ENCODE measurements around a stretch of chr22.

- RRBS = no CpG with 5 or more reads among the region's 6 CpGs
Measured at GRCh38 chr22:24435553-24436132, 8.2 kb downstream of the ADORA2A start.

- RRBS = no CpG with 5 or more reads among the region's 13 CpGs
Measured at GRCh38 chr22:24525079-24525931, 29.6 kb downstream of the GUCD1 start.

DNA sequence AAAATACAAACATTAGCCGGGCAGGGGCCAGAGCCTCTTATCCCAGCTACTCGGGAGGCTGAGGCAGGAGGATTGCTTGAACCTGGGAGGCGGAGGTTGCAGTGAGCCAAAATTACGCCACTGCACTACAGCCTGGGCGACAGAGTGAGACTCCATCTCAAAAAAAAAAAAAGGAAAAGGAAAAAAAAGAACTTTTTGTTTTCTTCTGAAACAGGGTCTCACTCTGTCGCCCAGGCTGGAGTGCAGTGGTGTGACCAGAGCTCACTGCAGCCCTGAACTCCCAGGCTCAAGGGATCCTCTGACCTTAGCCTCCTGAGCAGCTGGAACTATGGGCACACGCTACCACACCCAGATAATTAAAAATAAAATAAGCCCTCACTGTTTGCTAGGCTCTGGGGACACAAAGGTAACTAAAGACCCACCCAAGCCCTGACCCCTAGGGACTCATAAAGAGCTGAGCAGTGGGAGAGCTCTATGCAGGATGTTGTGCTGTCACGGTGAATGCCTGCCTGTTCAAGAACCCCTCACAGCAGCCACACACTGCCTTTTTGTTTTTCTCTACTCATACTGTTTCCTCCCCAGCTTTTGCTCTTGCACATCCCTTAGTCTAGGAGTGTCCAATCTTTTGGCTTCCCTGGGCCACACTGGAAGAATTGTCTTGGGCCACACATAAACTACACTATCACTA, 2.2 kb downstream of the GUCD1 start:
- RRBS = no CpG with 5 or more reads among the region's 8 CpGs

DNA sequence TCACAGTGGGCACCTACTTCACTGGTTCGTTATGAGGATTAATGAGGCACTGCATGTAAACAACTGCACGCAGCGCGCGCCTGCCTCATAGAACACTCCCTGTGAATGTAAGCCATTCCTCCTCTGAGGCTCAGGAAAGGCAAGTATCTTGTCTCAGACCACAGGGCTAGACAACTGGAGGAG, 964 bp downstream of the GUCD1 start:
- RRBS = no CpG with 5 or more reads among the region's 5 CpGs

DNA sequence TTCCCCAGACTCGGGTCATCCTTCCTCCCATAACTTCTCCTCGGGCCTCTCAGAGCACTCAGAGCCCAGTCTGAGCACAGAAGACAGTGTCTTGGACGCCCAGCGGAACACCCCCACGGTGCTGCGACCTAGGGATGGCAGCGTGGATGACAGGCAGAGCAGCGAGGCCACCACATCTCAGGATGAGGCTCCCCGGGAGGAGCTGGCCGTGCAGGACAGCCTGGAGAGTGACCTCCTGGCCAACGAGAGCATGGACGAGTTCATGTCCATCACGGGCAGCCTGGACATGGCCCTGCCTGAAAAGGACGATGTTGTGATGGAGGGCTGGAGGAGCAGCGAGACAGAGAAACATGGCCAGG, 48.4 kb downstream of the LHFPL7 start:
- RRBS = 58% methylated on average over 2 of the region's 15 CpGs

- RRBS = no CpG with 5 or more reads among the region's 3 CpGs
Measured at GRCh38 chr22:25015152-25015822, 62.8 kb downstream of the KIAA1671 start.

- RRBS = 75% methylated on average over 13 of the region's 25 CpGs
Measured at GRCh38 chr22:25069945-25070523, 117.5 kb downstream of the KIAA1671 start.

DNA sequence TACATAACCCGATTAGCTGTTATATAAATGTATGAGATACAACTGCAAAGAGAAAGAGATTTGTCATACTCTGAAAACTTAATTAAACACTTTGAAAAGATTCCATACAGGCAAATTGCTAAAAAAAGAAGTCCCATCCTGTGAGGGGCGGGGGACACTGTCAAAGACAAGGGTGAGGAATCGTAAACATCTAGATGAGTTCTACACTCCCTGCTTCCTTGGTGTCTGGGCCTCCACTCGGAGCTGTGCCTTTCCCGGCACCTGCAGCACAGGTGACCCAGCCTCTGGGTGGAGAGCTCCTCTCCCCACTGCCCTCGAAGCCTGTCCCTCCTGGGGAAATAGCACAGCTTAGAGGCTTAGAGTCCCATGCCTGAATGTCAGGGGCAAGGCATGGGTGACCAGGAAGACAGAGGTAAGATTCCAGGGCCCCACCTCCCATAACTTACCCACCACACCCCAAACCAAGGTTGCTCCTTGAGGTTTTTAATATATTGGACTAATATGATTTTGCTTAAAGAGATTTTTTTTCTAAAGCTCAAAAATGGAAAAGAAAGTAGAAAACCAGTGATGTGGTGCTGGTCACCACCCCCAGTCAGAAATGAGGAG, 69.1 kb upstream of the CRYBB3 start:
- RRBS = no CpG with 5 or more reads among the region's 6 CpGs

DNA sequence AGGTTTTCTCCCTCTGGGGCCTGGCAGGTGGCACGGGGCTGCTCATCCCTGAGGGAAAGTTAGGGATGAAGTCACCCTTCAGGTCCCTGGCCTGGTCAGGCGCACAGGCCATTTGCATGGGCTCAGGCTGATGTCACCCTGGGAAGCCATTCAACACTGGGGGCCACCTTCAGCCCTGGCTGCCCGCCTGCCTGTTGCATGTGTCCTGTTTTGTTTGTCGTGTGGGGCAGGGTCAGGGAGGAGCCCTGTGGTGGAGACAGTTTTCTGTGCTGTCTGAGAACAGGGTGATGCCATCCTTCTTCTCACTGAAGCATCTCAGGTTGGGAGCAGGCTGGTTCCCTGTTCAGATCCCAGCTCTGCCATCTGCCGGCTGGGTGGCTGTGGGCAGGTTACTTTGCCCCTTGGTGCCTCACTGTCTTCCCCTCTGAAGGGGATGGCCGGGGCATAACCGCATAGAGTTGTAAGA, 68.2 kb upstream of the CRYBB3 start:
- RRBS = 44% methylated on average over 2 of the region's 7 CpGs

GRCh38 chr22:25404345-25405082, 160.0 kb upstream of the GRK3 start:
- RRBS = 2% methylated on average over 20 of the region's 66 CpGs

DNA sequence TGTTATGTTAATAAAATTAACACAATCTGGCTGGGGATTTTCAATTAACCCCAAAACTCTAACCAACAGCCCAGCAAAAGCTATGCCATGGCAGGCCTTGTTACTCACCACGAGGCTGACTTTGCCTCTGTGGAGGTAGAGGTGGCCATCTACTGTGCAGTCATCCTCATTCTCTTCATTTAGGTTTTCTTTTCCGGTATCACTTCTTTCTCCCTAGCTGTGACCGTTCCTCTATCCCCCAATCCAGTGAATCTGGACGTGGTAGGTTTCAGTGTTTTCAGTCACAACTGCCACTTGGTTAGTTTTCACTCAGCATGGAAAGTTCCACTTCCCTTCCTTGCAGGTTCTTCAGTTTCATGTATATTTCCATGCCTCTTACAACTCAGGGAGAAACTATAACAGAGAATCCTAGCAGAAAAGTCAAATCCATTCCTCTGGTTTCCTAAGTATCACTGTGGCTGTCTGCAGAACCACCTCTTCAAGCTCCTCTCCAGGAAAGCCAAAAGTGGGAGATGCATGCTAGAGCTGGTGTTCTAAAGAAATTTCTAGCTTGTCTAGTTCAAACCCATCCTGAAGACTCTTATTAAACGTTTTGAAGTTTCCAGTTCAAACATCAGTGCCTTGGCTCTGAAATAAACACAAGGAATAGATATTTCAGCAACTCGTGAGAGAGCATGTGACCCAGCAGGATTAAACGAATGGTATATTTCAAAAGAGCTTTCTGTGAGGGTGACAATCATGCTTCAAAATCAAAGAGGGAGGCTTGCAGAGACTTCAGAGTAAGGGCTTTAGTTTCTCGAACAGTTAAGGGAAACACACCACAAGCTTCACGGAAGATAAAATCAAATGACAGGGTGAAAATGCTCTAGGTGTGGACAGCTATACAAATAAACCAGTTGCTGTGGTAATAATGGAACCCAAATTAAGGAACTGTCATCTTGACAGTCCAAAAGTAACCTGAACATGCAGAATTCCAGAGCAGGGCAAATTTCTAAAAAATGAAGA, 1.7 kb downstream of the HPS4 start:
- RRBS = no CpG with 5 or more reads among the region's 9 CpGs

- RRBS = no CpG with 5 or more reads among the region's 16 CpGs
Measured at GRCh38 chr22:26559769-26560579, 30.0 kb downstream of the TPST2 start.

DNA sequence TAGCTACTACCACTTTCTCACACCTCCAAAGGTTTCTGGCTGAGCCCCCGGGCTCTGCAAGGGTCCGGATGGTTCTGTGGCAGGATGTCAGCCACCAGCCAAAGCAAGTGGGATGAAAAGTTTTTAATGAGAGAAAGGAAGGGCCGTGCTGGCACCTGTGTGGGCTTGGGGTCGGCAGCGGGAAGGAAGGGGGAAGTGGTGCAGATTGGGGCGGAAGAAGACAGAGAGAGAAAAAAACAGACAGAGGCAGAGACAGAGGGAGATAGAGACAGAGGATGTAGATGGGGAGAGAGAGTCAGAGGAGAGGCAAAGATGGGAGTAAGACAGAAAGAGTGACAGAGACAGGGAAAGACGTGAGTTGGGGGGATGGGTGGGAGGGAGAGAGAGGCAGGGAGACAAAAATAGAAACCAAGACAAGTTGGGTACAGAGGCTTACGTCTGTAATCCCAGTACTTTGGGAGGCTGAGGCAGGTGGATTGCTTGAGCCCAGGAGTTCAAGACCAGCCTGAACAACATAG, 10.3 kb downstream of the TPST2 start:
- RRBS = no CpG with 5 or more reads among the region's 8 CpGs

DNA sequence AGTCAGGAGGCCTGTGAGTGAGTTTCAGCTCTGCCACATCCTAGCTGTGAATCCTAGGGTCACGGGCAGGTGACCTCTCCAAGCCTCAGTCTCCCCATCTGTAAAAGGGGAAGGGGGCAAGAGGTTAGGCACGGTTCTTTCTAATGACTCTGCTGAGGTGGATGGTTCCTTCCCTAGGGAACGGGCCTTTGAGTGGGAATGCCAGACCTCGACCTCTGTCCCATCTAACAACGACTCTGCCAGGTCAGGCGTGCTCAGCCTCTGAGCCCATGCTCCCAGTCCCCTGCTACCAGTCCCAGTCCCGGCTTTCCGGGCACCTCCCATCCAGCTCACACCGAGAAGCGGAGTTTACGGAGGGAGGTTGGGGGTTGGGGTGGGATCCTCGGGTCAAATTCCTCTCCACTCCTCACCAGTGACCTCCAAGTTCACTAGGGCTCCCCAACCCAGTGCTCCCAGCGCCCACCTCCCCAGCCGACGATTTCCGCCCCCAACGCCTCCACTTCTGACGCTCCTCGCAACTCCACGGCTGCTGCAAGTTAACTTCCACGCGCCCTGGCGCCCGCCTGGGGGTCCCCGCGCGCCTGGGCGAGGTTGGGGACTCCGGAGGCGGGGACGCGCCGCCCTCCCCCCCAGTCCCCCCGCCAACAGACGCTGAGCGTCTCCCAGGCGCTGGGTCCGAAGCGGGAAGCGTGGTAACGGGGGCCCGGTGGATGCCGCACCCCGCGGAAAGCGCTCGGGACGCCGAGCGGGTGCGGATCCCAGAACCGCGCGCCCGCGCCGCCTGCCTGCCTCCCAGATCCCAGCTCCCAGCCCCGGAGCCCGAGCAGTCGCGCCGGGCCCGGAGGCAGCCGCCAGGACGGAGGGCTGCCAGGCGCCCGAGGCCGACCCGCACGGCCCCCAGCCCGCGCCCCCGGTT, 577 bp downstream of the TPST2 start:
- RRBS = under 1% methylated on average over 26 of the region's 73 CpGs

DNA sequence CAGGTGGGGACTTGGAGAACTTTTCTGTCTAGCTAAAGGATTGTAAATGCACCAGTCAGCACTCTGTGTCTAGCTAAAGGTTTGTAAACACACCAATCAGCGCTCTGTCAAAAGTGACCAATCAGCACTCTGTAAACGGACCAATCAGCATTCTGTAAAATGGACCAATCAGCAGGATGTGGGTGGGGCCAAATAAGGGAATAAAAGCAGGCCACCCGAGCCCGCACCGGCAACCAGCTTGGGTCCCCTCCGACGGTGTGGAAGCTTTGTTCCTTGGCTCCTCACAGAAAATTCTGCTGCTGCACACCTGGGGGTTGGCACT, 145.0 kb downstream of the CRYBA4 start:
- RRBS = no CpG with 5 or more reads among the region's 7 CpGs

- RRBS = no CpG with 5 or more reads among the region's 6 CpGs
Measured at GRCh38 chr22:26834665-26835260, 213.0 kb downstream of the CRYBA4 start.

DNA sequence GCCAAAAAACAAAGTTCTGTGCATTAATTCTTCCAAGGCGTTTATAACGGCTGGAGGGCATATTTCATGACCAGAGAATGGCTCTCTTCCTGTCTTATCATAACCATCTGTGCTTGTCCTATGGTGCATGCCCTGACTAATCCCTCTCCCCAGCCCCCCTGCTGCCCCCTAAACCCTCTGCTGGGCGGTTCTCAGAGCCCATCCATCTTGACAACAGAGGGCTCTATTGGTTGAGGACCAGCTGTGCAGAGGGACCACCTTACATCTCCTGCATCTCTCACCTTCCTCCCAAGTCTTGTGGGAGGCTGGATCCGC, 317.7 kb downstream of the CRYBA4 start:
- RRBS = no CpG with 5 or more reads among the region's 4 CpGs

DNA sequence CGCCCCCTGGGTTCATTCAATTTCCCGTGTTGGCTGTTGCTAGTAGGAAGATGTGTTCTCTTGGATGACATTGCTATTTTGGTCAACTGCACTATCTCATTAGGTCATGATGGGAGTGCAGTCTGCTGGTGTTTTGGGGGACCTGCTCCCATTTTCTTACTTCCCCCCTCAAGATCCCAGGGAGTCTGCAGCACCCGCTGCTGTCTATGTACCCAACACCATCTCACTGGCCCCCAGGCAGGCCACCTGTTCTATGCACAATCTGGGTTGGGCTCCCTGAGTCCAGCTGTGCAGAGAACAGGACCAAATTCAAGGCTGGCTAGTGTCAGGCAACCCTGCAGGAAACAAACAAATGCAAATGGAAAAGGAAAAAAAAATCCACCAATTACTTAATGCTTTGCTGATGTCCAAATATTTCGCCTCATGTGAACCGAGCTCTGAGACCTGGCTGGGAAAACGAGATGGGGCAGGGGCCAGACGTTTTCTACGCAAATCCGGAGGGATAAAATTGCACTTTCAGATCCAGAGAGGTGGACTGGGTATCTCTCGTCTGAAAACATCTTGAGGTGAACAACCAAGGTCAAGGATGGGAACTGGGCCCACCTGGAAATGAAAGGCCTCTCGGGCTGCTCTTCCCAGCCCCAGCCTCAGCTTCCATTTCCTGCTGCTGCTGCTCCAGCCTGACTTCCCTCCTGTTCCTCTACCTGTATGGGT, 583.0 kb downstream of the MN1 start:
- RRBS = no CpG with 5 or more reads among the region's 11 CpGs

GRCh38 chr22:27224397-27225081, 577.0 kb downstream of the MN1 start:
- RRBS = 3% methylated on average over 4 of the region's 14 CpGs

GRCh38 chr22:27372911-27373846, 428.4 kb downstream of the MN1 start:
- RRBS = no CpG with 5 or more reads among the region's 14 CpGs